Umbilical cord (tissue), 2 donors: ENCODE measurements around the gene DHX32.

DNA sequence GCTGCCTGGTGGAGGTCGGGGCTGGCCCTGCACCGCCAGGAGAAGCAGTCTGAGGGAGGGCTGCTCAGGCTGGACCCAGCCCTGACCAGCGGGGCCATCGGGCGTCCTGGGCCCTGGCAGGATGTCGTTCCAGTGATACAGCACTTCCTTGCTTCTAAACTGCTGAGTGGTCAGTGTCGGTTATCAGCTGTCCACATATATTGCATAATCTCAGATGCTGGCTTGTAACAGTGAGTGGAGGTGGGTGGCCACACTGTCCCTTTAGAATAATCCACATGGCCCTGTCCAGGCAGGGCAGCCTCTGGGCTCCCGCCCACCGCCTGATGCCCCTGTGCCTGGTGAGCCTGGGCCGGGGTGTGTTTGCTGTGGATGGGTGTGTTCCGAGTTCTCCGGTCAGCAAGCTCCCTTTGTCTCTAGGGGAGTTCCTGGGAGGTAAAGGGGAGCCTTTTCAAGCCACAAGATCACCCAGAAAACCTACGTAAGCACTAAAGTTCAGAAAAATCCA is 86.1 kb downstream of the LHPP start:
- RAMPAGE, long total RNA = no peak

- RAMPAGE, long total RNA = no peak
Observed at GRCh38 chr10:124622258-124622558, 122.0 kb downstream of the FAM53B start.

- RAMPAGE, long total RNA = no peak
Observed at GRCh38 chr10:124625971-124626253, 118.3 kb downstream of the FAM53B start.

DNA sequence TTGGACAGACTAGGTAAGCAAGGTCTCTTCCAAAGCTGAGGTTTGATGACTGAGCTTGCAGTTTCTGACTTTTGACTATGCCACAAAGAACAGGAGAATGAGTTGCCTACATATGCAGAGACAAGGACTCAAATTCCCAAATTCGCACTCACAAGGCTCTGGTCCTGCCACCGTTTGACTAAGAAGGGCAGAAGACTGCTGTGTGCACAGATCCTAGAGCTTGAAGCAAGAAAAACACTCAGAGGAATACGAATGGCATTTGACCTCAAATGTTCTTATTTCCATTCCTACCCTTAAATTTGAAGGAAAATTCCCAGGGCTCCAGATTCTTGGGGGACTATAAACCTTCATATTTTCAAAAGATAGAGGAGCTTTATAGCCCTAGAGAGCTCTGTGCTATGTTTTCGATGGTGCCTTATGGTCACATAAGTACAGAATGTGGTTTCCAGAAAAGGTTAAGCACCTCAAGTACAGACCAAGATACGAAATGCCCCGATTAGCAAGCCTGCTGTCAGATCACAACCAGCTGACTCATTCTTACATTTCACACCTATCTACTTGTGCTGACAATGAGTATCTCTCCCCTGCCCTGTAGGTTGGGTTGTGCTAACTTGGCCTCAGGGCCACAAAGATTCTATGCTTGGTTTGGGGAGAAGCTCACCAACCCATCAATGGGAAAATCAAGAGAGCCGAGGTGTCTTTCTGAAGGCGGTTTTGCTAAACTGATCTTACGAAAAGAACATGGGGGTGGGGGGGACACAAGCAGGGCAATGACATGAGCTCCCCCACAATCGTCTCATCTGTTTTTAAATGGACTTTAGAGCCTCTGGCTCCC is 55.4 kb downstream of the FAM53B start:
- RAMPAGE, long total RNA = no peak

GRCh38 chr10:124699943-124700597 is 44.1 kb downstream of the FAM53B start:
- RAMPAGE, long total RNA = no peak

DNA sequence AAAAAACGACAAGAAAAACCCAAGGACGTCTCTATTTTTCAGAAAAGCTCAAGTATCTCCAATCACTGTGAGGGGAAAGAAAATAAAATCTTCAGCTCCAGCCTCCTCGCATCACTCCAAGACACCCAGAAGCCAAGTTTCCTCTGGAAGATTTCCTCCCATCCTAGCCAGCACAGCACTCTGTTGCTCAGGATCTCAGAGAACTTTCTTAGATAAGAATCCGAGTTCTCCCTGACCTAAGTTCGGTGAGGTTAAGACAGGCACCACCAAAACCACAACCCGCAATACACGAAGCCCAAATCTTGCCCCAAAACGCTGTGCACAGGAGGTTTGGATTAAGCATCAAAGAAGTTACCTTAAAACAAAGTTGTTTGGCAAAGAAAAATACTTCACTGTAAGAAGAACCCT is 4.2 kb downstream of the FAM53B start:
- RAMPAGE, long total RNA = no peak

GRCh38 chr10:124935854-124936493 is 5.9 kb upstream of the ZRANB1 start:
- RAMPAGE, long total RNA = no peak

DNA sequence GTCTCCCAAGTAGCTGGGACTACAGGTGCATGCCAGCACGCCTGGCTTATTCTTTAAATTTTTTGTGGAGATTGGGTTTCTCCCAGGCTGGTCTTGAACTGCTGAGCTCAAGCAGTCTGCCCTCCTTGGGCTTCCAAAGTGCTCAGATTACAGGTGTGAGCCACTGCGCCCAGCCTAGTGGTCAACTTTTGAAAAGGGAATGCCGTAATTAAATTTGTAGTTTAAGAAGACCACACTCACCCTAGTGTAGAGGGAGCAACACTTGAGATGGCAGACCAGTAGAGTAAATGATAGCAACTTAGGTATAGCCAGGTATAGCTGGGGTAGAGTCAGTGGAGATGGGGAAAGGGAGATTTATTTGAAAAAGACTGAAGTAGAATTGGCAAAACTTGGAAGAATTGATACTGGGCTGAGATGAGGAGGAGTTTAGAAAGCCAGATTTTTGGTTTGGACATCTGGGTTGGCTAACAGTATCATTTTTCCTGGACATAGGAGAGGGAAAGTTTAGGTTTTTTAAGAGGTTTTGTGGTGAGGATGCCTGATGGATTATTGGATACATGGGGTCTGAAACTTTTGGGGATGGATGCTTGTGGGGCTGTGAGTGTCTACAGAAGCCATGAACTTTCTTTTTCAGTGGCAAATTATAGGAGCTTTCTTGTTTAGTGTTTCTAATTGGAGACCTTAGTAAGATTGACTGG is 17.8 kb downstream of the ZRANB1 start:
- RAMPAGE, long total RNA = no peak

DNA sequence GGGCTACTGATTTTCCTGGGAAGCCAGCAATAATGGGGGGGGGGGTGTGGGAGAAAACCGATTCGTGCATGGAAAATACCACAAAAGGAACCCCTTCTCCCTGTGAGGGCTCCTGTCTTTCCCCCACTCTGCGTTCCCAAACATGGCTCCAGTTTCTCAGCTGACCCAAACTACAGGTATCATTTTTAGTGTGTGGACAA is 36.1 kb downstream of the CTBP2 start:
- RAMPAGE, long total RNA = no peak

- RAMPAGE, long total RNA = no peak
Observed at GRCh38 chr10:125023871-125024320, 4.0 kb downstream of the CTBP2 start.

DNA sequence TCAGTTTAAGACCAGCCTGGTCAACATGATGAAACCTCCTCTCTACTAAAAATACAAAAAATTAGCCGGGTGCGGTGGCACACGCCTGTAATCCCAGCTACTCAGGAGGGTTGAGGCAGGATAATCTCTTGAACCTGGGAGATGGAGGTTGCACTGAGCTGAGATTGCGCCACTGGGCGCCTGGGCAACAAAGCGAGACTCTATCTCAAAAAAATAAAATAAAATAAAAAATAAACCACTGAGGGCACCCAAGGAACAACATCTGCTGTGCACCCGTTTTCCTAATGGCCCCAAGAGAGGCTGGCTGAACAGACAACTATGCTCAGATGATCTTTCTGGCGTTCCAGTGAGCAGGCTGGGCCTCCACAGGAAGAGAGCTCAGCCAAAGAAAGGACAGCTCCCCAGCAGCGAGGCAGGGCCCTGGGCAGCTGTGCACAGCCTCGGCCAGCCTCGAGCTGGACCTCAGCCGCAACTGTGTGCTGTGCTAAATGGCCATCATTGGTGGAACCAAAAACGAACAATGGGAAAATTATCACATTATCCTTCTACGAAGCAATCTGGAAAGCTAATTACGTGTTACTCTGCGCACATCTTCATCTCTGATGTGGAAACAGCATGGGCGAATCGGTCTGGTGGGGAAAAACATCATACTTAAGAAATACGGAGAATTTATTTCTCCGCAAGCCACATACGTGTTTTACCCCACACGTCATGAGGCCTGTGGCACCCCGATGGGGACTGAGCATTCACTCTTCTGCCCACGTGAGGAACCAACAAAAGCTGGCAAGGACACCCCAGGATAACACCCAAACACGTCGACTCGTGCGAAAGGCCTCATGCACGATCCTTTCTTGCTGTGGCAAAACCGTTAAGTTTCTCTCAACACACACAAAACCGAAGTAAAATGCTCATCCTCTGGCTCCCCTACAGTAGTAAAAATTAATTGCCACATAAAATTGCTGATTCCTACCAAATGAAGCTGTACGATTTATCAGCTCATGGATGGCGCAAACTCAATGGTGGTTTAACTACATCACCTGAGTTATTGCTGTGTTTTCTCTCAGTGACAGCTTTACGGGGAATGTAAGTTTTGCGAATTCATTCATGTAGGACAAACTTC is 35.1 kb upstream of the CTBP2 start:
- RAMPAGE, long total RNA = no peak

DNA sequence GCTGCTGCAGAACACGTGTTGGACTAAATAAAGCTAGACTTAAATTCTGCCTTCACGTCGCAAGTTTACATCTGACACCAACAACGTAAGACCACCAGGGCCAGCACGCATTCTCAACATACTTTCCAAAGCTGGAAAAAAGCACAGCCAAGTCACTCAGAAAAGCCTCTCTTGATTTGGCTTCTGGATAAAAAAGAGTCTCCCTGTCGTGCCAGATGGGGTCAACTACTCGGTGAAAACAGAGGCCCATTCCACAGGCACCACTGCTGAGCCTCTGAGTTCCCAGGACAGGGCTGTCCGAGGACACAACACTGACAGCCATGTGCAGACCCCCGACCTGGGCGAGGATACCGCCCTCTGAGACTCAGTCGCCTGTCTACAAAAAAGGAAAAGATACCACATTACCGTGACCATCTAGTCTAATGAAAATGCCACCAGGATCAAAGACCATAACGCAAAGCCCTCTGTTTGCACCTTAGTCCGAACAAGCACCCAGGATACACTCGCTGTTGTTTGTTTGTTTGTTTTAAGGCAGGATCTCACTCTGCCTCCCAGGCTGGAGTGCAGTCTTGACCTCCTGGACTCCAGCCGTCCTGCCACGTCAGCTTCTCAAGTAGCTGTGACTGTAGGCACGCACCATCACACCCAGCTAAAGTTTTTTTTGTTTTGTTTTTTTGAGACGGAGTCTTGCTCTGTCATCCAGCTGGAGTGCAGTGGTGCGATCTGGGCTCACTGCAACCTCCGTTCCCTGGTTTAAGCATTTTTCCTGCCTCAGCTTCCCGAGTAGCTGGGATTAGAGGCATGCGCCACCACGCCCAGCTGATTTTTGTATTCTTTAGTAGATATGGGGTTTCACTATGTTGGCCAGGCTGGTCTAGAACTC is 55.5 kb upstream of the CTBP2 start:
- RAMPAGE, long total RNA = no peak

- RAMPAGE, long total RNA = no peak
Observed at GRCh38 chr10:125105789-125106440, 78.0 kb upstream of the CTBP2 start.

- RAMPAGE, long total RNA = no peak
Observed at GRCh38 chr10:125123512-125124600, 96.0 kb upstream of the CTBP2 start.

DNA sequence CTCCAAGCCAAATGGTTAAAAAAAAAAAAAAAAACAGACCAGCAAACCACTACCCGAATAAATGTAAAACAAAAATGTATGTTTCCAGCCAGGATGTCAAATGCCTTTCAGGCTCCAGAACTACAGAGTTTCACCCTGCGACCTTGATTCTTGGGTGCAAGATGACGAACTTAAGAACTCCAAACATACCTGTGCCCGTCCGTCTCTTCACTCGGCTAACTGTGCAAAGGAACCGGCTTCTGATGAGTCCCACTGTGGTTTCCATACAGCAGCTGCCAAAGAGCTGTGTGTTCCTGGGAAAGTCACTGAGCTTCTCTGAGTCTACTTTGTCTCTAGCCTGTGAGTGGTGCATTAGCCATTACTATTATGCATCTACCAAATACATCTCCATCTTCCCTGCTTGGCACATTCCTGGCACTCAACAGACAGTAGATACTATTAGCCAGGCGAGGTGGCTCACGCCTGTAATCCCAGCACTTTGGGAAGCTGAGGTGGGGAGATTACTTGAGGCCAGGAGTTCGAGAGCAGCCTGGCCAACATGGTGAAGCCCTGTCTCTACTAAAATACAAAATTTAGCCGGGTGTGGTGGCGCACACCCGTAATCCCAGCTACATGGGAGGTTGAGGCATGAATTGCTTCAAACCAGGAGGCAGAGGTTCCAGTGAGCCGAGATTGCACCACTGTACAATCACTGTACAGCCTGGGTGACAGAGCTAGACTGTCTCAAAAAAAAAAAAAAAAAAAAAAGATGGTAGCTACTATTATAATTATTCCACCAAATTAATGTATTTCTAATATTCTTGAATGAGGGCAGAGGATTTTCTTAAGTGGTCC is 111.0 kb upstream of the CTBP2 start:
- RAMPAGE, long total RNA = no peak

DNA sequence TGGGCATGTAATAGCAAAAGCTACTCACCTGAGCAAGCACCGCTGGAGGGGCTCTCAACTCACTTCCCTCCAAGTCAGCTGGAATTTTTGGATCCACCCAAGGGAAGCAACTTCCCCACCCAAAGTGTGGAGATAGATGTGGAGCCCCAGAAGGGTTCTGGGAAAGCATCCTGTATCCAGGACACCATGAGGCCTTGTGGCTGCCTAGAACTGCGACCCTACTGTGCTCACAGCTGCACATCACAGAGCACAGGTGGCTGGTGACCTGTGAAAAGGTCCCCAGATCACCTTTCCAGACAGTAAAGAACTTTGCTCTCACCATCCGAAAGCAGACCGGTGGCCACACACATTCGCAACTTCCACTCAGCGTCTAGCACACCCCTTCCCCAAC is 111.7 kb upstream of the CTBP2 start:
- RAMPAGE, long total RNA = no peak

DNA sequence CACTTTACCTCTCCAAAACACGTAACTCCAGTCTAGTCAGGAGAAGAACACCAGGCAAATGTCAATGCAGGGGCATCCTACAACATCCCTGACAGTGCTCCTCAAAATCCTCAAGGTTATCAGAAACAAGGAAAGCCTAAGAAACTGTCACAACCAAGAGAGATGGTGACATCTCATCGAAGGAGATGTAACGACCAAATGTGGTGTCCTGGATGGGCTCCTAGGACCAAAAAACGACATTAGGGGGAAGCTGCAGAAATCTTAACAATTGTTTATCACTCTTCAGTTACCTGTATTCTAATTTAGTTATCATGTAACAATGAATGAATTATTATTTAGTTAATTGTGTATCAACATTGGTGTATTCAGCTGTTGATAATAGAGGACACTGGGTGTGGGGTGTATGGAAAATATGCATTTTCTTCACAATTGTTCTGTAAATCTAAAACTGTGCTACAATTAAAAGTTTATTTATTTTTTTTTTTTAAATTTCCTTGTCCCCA is 309.3 kb upstream of the CTBP2 start:
- RAMPAGE, long total RNA = no peak

DNA sequence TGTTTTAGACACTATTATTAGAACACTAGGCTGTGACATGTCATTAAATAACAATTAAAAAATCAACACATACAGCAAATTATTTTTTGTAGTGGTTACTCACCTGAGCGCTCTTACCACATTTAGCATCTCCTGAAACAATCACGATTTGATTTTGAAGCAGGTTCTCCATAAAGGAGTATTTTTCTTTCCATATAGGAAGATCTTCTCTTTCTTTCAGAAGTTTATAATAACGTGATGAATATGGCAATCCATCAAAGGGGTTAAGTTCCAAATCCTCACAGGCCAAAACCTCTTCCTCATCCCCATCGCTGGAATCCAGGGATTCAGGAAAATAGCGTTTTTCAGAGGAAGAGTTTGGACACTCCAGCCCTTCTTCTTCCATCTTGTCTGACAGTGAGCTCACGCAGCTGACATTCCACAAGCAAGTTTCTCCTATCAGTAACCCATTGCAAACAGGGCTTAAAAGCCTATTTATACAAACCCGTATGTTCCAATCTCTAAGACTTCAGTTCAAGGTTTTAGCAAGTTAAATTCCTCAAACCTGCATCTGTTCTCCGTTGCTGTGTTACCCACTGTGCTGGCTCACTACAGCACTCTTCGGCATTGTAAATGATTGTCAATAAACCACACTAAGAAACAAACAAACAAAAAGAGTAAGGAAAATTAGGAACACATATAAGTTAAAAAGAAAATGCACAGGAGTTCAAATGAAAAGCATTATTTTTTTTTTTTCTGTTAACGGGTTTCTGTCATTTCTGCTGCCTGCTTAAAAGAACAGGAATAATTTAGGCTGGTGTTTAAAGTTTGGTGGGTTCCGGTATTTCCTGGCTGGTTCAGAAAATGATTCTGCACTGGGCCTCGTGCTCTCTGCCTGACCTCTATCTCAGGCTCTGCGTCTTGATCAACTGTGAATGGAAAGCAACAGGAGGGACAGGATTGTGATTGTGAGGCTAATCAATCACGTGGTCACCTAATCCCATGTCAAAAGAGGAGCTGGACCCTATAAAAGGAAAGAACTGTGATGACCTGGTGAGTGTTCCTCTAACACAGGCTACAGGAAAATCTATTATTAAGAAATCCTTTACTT is at the start of gene DHX32:
Gene DHX32, minus strand, starts transcription at position 853 of the 1,090 bp plus-strand sequence.
- RAMPAGE, long total RNA = no peak

GRCh38 chr10:125885824-125886795 is 5.0 kb upstream of the DHX32 start:
- RAMPAGE, long total RNA = no peak

DNA sequence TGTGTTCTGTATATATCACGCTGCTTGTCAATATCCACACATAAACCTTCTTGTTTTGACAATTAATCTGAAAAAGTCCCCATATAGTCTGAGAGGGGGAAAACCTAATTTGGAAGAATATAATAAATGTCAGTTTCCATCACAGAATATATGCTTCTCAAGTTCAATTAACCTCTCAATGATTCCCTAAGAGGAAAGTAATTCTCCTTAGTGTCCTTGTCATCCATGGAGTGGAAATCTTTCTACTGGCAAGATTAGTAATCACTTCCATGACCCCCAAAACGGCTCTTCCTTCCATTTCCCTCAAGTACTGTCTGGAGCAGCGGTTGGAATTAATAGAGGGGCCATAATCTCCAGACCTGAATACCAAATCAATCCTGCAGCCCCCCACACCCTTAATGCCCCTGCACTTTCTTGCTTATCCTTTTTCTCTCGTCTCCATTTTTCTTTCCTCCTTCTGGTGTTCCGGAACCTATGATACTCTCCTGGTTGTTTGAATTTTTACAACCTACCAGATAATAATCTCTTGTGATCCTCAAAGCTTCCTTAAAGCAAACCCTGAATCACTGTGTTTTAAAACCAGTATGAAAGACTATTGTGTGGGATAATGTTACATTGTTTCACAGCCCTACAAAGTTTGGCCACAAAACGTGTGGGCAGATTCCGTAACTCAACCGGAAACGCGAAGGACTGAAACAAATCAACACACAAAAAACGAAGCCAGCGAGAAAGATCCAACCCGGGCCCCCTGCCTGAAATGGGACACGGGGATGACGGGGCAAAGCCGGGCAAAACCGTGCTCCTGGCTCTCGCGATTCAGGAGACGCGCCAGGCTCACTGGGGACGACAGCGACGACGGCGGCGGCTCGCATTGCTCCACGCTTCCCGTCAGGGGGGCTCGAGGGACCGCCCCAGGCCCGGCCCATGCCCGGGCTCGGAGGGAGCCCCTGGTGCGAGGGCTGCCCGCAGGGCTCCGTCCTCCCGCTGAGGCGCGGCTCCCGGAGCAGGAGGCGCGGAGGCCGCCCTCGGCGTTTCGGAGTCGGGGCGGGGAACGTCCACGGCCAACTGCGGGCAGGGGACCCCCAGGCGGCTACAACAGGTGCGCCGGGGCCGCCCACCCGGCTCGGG is 968 bp upstream of the FANK1 start:
- RAMPAGE, long total RNA = no peak